Metastatic Pancreatic Carcinoma in the Ovary (tissue), 1 donor: ENCODE data around the genes OR8D4 and OR8D1.

GRCh38 chr11:122104831-122105821, 10.9 kb downstream of the BLID start:
- PRO-cap = no peak

GRCh38 chr11:122353970-122354458, 238.0 kb upstream of the BLID start:
- PRO-cap = no peak

- PRO-cap = no peak
Measured at GRCh38 chr11:122363287-122363628, 247.2 kb upstream of the BLID start.

DNA sequence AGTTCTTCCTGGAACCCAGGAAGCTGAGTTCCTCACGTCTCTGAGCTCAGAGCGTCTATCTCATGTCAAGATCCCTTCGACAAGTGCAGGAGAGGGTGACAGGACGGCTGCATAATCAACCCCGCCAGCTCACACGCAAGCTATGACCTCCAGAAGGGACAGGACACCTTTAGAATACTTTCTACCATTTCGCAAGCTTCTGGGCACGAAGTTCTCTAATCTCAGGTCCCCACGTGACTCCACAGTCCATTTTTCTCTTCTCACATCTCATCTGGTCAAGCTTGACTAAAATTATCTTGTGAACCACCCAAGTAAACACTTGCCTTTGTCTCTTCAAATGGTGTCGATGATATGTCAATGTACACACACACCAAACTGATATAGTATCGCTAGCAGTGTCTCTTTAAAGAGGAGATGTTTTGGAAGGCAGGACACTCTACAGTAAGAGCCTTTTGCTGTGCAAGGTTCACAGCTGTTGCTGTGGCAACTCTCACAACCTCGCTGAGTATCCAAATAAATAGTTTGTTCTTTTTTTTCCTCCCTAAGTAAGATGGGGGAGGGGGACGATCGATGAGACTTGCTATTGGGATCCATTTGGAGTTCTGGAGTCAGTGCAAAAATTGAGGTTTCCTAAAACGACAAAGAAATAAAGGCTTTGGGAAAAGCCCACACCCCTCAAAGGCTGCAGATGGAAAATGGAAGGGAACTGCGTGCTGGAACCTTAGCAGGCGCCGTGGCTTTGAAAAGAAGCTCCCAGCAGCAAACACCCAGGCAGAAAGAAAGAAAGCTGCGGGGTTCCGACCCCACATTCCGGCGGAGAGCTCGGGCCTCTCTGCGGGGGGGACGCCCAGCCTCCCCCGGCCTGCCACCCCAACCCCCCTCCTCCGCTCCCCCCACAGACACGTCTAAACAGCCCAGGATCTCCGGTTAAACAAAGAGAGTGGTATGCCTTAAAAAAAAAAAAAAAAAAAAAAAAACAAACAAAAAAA, 215.4 kb upstream of the UBASH3B start:
- PRO-cap = unidirectional peak, plus-strand start at position 79 of the sequence; bidirectional peak, plus-strand start at position 406 of the sequence, minus-strand start at position 176 of the sequence; unidirectional peak, plus-strand start at position 548 of the sequence; unidirectional peak, plus-strand start at position 687 of the sequence

GRCh38 chr11:122440842-122441175, 214.7 kb upstream of the UBASH3B start:
- PRO-cap = bidirectional peak, plus-strand start at chr11:122441301, minus-strand start at chr11:122440977

GRCh38 chr11:122629102-122629482, 26.4 kb upstream of the UBASH3B start:
- PRO-cap = no peak

DNA sequence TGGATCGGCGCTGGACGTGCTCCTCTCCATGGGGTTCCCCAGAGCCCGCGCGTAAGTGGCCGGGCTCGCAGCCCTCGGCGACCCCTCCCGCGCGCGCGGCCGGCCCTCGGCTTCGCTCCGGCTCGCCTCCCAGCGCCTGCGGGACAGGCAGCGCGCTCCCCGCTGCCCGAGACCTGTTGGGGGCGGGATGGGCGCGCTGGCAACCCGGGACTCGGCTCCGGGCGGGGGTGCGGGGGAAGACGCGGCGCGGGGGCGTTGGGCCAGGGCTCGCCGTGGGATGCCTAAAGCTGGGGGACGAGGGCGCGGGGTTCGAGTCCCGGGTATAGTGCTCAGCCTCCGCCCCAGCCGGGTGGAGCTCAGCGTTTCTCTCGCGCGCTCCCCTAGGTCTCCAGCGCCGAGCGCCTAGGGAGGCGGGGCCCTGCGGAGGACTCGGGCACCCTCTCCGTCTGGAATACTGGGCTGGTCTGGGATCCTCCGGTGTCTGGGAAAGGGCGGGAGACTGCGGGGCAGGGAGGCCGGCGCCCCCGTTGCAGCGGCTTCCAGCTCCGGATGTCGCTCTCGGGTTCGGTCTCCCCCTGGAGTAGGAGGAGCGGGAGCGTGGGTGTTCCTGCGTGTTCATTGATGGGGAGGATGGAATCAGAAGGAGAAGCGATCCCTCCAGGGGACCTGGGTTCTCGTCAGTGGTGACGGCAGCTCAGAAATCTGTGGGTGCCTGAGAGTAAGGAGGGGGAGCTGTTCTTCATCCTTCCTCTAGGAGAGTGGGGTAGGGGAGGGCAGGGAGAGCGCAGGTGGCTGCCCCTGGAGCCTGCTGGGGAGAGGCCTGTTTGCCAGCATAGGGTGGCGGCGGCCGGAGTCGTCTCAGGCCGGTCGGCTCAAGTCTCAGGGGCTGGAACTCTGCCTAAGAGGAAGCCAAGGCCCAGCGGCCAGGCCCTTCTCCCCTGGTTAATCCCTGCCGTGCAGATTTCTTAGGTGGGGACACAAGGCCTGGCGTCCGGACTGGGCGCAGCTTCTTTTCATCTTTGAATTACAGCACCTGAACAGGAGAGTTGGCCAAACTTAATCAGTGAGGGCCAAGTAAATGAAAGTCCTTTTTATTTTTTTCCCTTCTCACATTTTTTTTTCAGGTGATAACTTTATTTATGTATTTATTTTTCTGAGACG, 1.0 kb downstream of the UBASH3B start:
- PRO-cap = bidirectional peak, plus-strand start at position 742 of the sequence, minus-strand start at position 554 of the sequence

DNA sequence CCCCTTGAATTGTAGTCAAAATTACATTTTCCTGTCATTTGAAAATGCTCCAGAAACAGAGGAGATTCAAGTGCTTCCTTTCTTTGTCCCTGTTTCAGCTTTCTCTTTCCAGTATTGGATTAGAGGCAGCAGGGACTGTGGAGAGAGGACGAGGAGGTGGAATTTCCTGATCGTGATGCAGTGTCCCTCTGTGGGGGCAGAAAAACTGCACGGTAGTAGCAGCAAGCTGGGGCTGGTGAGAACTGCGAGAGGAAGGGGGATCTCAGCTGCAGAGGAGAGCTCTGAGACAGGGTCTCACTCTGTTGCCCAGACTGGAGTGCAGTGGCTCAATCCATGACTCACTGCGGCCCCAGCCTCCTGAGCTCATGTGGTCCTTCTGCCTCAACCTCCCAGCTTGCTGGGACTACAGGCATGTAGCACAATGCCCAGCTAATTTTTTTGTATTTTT, 60.4 kb downstream of the UBASH3B start:
- PRO-cap = no peak

- PRO-cap = no peak
Measured at GRCh38 chr11:122723893-122724710, 68.6 kb downstream of the UBASH3B start.

- PRO-cap = no peak
Measured at GRCh38 chr11:122738073-122738613, 82.6 kb downstream of the UBASH3B start.

- PRO-cap = no peak
Measured at GRCh38 chr11:122743887-122744462, 88.5 kb downstream of the UBASH3B start.

- PRO-cap = no peak
Measured at GRCh38 chr11:122779212-122779955, 58.9 kb upstream of the CRTAM start.

- PRO-cap = no peak
Measured at GRCh38 chr11:122885671-122886165, 3.2 kb downstream of the JHY start.

DNA sequence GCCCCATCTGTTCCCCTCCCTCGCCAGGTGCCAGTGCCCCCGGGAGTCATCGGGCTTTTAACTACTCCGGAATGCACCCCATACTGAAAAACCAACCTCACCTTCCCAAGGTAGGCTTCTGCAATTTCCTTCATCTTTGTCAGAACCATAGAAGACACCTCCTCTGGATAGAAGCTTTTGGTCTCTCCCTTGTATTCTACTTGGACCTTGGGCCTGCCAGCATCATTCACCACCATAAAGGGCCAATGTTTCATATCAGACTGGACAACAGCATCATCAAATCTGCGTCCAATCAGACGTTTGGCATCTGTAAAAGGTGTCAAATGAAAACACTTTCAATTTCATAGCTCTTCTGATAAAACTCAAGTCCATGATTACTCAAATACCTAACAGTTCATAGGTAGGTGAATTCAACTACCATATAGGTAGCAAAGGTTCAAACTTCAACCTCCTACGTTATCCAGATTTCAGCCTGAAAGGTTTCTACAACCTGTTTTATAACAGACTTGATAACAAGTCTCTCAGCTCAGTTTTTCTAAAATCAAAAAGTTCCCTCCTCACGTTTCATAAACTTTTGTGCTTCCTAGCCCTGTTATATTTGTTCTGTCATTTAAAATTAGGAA, 1.3 kb downstream of the HSPA8 start:
- PRO-cap = no peak

DNA sequence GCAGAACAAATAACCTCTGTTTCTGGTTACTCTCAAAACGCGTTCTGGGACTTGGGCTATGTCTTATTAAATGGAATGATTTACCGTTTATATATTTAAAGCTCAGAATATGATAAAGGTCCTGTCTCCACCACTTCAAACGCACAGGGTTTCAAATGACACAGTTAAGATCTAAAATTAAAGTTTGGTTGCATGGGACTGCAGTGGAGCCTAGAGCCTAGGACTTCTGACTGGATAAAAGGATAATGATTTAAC, 2.4 kb upstream of the HSPA8 start:
- PRO-cap = unidirectional peak, minus-strand start at position 141 of the sequence

DNA sequence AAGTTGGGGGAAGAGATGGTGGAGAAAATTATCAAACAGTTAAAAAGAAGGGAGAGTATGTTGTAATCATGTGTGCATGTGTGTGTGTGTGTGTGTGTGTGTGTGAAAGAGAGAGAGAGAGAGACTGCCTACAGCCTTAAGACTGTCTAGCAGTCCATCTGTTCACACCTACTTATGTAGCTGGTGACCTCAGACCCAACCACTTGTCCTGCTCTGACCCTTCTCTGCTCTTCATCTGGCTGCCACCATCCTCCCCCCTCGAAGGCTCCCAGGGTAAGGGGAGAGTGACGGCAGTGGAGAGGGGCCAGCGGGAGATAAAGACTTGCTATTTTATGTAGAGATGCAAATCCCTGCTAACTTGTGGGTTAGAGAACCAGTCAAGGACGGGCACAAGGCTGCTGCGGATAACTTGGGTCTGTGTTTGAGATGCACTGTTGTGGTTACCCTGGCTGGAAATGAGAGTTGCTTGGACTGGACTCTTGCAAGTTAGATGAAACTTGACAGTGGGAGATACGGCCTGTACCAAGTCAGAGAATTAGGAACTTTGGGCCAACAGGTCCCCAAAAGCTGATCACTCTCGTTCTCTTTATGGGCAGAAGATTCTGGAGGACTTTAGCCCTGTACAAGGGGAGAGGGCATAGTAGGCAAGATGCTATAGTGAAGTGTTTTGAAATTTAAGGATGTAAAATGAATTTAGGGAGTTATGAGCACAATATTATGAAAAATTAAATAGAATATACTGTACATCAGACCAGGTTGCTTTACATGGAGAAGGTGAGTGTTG, 24.8 kb upstream of the GRAMD1B start:
- PRO-cap = no peak

DNA sequence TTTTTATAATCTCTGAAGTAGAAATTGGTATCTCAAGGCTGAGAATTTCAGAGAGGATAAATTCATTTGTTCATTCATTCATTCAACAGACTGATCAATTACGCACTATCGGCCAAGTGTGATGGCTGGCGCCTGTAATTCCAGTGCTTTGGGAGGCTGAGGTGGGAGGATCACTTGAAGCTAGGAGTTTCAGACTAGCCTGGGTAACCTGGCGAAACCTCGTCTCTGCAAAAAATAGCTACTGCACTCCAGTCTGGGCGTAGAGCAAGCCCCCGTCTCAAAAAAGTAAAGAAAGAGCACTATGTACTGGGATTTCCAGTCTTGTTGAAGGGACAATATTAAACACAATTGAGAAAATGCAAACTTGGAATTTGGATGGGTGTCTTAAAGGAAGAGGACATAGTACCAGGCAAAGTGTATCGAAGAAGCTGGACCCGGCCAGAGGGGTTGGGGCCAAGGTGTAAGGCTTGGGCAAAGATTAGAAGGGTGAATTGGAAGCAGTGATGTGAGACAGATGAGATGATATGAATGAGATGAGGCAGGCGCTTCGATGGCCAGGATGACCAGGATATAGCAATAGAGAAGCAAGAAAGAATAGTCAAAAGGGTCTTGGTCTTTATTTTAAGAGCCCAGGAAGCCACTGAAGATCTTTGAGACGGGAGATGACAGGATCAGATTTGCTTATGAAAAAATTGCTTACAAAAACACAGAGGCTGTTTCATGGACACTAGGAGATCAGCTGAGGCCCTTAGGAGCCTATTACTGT, 59.9 kb downstream of the GRAMD1B start:
- PRO-cap = no peak

- PRO-cap = no peak
Measured at GRCh38 chr11:123544456-123545190, 109.8 kb downstream of the SCN3B start.

- PRO-cap = no peak
Measured at GRCh38 chr11:123901959-123902376, at the start of gene OR8D4. Gene OR8D4 (plus strand): TSS chr11:123902167.

GRCh38 chr11:124313729-124314322, at the start of gene OR8D1:
Gene OR8D1 (minus strand): TSS chr11:124313949.
- PRO-cap = no peak